Measurements from ENCODE around the gene ARHGAP17.

DNA sequence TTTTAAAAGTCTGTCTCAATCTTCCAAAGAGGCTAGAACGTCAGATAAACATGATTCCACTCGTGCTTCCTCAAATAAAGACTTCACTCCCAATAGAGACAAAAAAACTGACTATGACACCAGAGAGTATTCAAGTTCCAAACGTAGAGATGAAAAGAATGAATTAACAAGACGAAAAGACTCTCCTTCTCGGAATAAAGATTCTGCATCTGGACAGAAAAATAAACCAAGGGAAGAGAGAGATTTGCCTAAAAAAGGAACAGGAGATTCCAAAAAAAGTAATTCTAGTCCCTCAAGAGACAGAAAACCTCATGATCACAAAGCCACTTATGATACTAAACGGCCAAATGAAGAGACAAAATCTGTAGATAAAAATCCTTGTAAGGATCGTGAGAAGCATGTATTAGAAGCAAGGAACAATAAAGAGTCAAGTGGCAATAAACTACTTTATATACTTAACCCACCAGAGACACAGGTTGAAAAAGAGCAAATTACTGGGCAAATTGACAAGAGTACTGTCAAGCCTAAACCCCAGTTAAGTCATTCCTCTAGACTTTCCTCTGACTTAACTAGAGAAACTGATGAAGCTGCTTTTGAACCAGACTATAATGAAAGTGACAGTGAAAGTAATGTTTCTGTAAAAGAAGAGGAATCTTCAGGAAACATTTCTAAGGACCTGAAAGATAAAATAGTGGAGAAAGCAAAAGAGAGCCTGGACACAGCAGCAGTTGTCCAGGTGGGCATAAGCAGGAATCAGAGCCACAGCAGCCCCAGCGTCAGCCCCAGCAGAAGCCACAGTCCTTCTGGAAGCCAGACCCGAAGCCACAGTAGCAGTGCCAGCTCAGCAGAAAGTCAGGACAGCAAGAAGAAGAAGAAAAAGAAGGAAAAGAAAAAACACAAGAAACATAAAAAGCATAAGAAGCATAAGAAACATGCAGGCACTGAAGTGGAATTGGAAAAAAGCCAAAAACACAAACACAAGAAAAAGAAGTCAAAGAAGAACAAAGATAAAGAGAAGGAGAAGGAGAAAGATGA lies 32.3 kb downstream of the RBBP6 start:
- PRO-cap: no peak

DNA sequence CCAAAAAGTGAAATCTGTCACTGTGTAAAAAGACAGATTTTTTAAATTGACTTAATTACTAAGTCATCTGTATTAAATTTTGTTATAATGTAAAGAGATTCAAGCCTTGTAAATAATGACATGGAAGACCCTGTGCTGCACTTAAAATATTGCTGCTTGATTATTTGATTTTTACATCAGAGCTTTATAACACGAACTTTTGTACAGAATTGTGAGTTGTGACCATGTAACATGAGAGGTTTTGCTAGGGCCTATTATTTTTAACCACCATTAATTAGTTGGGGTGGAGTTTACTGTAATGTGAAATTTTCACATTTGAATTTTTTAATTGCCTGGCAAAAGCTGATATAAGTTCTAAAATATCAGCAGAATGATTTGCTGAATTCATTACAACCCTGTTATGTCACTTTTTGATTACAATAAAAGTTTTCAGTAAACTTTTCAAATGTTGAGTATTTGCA lies 33.1 kb downstream of the RBBP6 start:
- PRO-cap: no peak

- PRO-cap: no peak
Measured at GRCh38 chr16:24670441-24671695, 58.6 kb upstream of the TNRC6A start.

DNA sequence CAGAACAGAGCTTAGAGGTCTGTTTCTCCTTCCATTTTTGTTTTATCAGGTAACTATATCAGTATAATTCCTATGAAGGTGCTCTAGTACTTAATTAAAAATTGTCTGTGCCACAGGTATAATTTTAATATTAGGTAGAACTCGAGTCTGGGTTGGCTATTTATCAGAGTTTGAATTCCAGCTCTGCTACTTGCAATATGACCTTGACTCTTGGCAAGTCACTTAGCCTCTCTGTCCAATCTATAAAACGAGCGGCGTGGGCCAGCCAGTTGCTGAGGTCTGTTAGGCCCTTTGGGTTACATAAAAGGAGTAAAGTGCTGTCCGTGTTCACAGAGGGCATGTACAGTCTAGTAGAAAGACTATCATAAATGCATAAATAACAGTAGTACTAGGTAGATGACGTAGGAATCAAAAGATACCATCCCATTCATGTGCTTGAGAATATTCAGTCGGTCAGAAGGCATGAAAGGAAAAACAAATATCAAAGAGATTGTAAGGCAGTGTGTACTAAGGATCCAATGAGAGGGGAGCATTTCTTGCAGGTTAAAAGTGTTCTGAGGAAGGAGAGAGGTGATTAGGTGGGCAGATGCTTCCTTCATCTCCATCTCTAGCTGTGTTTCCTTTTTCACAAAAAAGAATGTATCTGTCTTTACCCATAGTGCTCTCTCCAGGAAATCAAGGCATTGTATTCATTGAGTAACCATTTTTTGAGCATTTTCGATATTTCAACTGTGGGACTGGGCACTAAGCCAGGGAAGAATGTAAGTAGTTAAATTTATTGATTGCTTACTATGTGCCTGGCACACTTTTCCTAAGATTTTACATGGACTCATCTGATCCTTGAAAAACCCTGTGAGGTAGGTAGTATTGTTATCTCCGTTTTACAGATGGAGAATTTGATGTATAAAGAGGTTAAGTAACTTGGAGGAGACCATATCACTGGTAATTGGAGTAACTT lies 2.5 kb downstream of the TNRC6A start:
- PRO-cap: no peak

GRCh38 chr16:24979822-24980644 lies 35.1 kb downstream of the ARHGAP17 start:
- PRO-cap: unidirectional peak, plus-strand start at chr16:24980227

DNA sequence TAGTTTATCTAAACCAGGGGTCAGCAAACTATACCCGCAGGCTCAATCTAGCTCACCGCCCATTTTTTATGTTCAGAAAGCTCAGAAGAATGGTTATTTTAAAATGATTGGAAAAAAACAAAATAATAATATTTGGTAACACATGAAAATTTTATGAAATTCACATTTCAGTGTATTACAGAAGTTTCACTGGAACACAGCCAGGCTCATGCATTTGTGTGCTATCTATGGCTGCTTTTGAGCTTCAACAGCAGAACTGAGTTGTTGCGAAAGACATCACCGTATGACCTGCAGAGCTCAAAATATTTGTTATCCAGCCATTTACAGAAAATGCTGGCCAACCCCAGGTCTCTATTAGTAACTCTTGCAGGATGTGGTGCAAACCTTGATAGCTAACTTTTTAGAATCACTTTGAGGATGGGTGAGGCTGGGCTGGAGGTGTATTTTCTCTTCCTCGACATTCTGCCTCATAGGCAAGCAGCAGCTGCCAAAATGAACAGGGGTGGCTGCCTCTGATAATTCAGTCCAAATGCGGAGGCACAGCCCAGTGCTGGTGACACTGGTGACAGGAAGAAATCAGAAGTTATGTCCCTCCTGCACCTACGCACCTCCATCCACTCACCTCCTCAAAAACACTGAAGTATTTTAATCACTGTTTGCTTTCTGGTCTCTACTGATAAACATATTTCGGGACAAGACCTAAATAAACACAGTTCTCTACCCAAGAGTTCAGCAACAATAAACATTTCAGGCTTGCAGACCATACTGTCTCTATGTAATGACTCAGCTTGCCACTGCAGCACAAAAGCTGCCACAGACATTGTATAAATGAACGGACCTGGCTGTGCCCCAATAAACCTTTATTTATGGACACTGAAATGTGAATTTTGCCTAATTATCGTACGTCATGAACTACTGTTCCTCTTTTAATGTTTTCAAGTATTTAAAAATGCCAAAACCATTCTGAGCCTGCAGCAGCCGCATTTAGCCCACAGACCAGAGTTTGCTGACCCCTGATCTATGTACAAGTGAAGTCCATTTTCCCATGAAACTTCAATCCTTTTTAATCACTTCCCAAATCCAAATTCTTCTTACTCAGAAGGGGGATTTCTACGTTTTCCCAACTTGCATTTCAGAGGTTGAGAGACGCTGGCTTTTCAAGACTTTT lies 28.4 kb downstream of the ARHGAP17 start:
- PRO-cap: no peak

GRCh38 chr16:24999205-24999780 lies 15.9 kb downstream of the ARHGAP17 start:
- PRO-cap: unidirectional peak, minus-strand start at chr16:24999515

GRCh38 chr16:25015202-25015701 lies at the start of gene ARHGAP17:
TSS of gene ARHGAP17 (minus strand) at chr16:25015369.
- PRO-cap: bidirectional peak, plus-strand start at chr16:25015461, minus-strand start at chr16:25015341

DNA sequence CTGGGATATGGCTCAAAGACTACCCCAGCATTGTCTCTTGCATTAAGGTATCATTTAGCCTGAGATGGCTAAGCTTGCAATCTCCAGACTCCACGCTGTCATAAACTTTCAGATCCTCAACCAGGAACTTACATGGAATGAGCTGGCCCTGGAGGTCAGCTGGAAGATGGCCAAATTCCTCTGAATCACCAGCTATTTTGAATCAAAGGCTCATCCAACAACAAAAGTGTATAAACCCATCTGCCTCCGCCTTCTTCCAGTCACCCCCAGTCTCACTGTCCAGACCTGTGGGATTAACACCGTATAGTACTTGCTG lies 2.0 kb upstream of the LCMT1 start:
- PRO-cap: no peak

DNA sequence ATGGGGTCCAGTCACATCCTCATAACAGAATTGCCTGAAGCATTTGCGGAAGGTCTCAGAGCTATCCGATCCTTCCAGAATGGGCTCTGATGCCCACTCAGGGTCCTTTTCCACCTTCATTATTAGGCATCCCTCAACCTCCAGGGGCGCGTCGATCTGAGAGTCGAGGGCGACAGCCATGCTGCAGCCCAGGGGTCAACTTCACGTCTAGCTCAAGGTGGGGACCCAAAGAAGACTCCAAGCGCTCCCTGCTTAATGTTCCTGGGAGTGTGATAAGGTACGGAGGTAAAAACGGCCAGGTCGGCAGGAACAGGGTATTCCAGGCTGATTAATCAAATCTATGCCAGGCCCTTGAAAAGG lies 717 bp downstream of the ZKSCAN2 start:
- PRO-cap: no peak

DNA sequence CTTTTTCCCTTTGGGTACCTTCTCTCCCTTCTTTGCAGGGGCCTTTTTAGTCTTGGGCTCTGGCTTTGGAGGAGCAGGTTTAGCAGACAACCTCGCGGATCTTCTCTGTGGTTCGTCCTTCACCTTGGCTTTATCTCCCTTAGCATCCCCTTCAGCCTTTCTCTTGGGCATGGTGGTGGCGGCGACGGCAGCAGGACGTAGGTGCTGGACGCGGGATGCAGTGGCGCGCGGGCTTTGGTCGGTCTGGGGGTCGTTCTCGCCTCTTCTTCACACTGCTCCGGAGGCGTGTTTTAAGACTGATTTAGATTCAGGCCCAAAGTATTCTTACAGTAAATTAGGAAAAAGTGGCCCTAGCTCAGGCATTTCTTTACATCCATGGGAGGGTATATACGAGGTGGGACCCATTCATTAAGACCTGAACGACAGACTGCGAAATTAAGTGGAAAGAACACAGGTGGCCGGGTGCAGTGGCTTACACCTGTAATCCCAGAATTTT lies 340.9 kb downstream of the HS3ST4 start:
- PRO-cap: no peak

- PRO-cap: no peak
Measured at GRCh38 chr16:27221264-27221888, 18.1 kb downstream of the KDM8 start.

DNA sequence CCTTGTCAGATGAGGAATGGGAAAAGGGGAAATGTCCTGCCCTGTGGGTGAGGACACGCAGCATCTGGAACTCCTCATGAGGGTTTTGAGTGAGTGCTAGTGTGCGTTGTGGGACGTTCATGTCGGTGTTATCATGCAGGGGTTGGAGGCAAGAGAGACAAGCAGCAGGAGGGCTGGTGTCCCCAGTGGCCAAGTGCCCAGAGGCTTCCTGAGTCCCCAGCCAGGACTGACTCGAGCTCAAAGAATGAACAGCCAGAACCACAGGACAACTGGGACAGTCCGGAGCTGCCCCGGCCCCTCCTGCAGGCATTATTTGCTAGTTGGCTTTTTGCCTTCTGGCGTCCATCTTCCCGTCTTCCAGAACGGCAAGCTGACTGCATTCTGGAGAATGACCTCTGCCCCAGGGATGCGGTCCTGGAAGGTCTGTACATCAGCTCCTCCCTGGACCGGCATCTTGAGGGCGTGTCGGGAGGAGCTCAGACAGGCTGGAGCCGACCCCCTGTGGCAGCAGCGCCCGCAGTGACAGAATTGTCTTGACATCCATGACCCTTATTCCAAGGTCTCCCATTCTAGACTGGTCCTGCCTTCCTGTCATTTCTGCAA lies 19.5 kb downstream of the KDM8 start:
- PRO-cap: no peak

DNA sequence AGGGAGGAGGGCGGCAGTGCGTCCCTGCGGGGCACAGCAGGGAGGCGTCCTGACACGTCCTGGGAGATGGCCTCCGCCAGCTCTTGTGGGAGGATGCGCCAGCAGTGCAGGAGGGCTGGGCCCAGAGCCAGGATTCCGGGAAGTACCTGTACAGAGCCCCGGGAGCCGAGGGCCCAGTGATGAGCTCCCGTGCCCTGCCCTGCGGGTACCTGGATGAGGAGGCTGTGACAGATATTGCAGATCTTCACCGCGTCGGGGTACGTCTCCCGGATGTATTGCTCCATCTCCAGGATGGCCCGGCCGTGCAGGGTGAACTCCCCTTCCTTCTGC lies 23.1 kb downstream of the KDM8 start:
- PRO-cap: no peak

DNA sequence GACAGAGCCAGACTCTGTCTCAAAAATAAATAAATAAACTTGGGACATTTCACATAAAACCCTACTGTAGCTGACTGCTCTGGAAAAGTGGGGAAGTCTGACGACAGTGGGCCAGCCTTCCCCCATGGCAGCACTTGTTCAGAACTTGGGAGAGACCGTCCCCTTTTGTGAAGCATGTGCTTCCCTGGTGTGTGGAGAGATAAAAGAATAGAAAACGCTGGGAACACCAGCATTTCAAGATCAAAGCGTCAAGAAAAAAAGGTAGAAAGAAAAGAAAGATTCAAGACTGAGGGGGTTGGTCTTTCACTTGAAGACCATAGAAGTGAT lies 3.1 kb upstream of the NSMCE1 start:
- PRO-cap: no peak

DNA sequence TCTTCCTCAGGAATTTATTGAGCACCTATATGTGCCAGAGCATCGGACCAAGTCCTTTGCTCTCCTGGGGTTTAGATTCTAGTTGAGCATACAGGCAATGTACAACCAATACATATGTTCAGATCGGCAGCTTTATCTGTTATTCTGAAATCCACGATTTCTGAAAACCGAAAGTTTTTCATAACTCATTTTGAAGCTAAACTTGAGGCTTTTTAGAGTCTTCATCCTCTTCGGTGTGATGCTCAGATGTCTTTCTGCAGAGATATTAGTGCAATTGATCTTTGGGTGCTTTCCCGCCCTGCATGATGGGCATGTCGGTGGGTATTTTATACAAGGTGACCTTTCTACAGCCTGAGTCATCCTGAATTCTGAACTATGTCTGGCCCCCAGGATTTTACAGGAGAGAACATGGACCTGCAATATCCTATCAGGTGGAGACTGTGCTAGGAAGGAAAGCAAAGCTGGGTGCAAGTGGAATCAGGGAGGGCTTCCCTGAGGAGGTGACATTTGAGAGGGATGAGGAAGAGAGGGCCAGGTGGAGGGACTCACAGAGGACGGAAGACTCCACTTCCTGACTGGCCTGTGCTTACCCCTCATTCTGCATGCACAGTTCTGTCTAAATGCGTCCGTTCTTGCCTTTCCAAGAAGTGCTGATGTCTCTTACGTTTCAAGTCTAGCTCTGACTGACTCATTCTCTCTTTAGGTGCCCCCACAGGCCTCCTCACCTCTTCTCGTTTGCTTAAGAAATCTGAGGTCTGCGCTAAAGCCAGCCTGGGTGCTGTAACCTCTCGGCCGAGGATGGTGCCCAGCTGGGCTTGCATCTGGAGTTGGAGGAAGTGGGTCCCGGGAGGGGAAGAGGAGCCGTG lies 4.4 kb downstream of the IL4R start:
- PRO-cap: bidirectional peak, plus-strand start at position 691 of the sequence, minus-strand start at position 604 of the sequence

DNA sequence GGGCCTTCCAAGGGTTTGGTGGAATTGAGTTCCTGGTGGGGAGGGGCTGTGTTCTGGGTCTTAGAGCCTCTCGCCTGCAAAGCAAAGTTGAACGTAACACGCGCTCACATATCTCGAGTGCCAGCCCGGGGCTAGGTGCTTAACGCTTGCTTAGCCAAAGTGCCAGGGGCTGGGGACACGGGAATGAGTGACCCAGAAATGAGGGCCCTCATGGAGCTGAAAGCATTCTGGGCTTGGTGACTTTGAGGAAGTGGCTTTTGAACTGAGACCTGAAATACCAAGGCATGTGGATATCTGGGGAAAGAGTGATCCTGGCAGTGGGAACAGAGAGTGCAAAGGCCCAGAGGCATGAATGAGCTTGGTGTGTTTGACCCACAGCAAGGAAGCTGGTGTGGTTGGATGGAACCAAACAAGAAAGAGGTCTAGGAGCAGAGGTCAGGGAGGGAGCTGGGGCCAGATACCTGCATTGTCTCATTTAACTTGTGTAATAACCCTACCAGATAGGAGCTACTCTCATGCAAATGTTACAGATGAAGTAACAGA lies 5.1 kb downstream of the IL4R start:
- PRO-cap: no peak

DNA sequence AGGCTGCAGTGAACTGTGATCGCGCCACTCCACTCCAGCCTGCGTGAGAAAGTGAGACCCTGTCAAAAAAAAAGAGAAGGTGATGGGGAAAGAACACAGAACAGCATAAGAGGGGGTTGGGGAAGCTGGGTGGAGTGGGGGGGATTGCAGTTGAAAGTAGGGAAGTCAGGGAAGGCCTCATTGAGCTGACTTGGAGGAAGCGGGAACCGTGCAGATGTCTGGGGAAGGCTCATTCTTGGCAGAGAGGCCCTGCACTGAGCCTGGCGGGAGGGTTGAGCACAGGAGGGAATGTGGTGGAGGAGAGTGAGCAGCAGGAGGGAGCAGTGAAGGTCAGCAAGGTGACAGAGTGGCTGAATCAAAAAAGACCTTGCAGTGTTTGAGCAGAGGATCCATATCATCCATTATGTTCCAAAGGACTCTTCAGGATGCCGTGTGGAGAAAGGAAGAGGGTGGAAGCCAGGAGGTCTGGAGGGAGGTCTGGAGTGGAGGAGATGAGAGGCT lies 26.9 kb downstream of the IL4R start:
- PRO-cap: no peak

DNA sequence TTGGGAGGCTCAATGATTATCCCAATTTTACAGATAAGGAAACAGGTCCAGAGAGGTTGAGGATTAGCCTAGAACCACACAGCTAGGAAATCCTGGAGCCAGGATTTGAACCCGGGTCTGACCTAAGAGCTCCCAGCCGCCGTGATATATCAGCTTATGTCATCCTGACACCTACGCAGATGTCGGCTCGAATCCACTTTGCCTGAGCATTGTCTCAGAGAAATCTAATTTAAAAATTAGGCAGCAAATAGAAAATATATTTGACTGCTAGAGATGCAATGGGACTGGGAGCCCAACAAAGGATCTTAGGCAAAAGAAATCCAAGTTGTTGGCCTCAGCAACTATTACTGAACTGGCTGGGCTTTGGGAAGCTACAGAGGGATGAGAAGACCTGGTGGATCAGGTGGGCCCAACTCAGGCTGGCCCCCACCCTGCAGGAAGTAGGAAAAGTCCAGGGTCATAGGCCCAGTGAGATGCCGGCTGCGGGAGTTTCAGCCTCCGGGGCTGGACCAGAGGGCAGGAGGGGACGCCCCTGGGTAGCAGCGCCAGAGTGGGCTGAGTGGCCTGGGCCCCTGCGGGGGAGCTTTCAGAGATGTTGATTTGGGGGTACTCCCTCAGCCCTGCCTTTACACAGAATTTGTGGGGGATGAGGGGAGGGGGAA lies 35.1 kb upstream of the IL21R start:
- PRO-cap: no peak

- PRO-cap: unidirectional peak, plus-strand start at chr16:27450085
Measured at GRCh38 chr16:27449452-27450277, 47.7 kb downstream of the IL21R start.